ENCODE measurements around the gene FHIP2A.

GRCh38 chr10:114519184-114519772, 115.0 kb upstream of the AFAP1L2 start:
- PRO-cap, result no peak

- PRO-cap, result no peak
Measured at GRCh38 chr10:114519994-114520897, 115.9 kb upstream of the AFAP1L2 start.

DNA sequence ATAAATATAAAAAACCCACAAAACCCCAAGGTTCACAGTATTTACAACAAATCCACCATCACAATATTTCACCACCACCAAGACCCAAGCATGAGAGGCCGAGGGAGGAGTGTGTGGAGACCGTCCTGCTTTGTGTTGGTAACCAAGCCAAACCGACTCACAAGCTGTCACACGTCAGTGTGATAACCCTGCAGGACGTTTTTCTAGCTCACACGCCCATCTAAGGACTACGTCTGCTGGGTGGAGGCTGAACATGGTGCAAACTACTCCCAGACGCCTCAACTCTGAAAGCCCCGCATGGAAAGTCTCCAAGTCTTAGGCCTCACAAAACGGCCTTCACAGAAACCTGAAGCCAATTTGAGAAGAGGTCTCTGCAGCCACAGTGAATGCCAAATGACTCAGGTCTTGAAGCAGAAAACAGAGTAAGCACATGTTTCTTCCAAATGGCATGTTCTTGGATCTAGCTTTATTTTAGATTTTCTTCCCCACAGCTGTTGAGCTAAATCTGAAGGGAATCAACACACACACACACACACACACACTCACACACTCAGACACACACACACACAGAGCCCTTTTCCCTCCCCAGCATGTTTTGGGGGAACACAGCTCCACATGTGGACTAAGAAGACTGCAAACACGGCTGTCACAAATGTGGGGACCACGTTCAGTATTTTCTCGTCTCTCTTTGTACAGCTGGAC, 116.5 kb downstream of the ABLIM1 start:
- PRO-cap, result no peak

DNA sequence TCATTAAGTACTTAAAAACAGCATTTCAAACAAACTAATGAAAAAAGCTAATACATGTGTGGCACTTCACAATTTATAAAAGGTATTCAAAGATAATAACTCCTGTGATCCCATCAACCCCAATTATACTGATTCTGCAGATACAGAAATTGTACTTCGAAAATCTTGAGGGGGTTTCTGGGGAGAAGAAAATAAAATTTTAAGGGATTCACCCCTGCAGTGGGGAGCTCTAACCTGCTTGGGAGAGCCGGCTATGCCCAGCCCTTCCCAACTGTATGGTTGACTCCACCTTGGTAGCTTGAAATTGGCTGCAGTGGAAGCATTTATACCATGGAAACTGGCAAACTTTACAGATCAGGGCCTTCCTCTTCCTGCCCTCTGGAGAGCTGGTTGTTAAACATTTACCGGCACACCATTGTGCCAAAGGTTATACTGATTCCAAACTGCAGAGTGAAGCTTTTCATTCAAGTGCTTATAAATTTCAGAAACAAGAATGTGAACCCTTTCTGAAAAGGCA, 44.9 kb downstream of the ABLIM1 start:
- PRO-cap, result no peak

DNA sequence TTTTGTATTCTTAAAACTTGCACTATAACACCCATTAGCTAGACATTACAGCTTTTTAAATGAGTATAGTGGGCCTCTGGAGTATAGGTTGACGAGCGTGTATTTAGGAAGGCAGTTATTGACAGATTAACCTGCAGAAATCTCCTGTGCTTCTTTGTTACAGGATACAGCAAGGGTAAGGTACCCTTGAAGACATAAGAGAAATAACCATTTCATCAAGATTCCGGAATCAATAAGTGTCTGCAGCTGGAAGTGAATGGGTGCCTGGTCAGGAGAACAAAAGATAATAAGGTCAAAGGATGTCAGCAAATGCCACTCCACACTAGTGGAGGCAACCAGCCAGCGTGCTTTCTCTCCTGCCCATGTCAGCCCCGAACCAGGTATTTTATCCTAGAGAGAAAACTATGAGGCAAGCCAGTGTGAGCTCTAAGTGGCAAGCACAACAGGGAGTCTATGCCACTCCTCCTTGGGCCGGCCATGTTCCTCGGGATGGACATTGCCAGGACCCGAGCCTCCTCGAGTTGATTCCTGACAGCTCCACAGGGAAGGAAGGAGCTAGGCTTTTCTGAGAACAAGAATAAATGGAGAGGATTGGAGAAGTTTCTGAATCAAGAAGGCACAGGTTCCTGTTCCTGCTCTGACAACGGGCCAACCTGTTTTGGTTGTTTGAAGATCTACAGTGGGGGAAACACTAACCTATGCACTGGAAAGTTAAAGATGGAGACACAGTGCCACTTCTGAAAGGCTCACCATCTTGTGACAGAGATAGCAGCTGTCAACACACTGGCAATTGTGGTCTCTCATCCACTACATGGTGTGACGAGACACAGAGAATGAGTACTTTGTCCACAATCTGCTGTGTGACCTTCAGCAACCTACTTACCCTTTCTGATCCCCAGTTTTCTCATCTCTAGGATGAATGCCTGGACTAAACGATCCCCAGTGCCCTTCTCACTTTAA, 29.0 kb downstream of the ABLIM1 start:
- PRO-cap, result no peak

GRCh38 chr10:114639327-114639621, 18.8 kb downstream of the ABLIM1 start:
- PRO-cap, result no peak

GRCh38 chr10:114682086-114682602, 24.1 kb upstream of the ABLIM1 start:
- PRO-cap, result no peak

DNA sequence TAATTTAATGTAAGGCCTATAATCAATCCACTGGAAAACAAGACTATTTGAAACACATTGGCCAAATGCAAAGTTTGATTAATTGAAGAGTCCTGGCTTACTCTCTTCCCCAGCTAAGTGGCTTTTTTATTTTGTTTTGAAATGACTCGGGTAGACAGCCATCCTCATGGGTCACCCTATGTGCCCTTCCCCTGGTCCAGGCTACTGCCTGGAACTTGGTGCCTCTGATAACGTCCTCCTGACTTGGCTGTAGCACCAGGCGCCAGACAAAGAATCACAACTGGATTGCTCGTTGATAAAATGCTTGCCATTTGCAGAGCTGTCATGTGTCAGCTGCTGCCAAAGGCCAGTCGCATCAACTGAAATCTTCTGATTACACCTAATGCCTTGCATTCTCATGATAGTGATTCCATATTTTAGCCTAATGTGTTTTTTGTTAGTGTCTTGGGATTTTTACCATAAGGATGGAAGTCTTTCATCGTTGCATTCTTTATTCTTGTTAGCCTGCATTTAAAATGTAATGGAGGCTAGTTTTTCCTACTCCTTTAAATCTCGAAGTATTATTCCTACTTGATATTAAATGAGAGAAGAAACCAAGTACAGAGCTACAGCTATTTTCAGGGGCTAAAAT, 27.4 kb upstream of the ABLIM1 start:
- PRO-cap, result no peak

DNA sequence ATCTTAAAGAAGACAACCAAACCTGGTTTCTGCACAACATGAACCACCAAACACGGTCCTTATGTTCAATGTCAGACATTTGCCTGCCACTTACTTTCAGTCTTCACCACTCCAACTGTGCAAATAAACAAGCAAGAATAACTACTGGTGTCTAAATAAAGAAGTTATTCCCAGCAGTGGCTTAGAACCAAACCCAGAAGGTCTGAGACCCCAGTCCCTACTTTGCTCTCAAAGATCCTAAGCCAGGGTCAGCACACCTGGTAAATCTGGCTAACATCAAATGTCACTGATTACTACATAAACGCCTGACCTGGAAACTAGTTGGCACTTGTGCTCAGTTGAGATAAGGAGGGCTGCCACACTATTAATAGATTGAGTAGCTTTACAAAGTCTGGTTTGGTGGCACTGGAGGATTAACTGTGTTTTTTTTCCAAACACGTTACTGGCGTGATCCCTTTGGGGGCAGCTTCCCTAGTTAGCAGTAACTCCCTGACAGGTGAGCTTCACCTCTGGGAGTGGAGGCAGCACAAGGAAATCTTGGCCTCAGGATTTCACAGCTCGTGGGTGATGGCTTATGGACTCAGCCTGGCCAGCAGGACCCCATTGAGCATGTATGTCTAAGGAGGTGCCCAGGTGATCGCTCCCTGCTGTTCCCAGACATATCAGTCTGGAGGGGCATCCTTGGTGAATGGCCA, 62.8 kb upstream of the ABLIM1 start:
- PRO-cap, result no peak

DNA sequence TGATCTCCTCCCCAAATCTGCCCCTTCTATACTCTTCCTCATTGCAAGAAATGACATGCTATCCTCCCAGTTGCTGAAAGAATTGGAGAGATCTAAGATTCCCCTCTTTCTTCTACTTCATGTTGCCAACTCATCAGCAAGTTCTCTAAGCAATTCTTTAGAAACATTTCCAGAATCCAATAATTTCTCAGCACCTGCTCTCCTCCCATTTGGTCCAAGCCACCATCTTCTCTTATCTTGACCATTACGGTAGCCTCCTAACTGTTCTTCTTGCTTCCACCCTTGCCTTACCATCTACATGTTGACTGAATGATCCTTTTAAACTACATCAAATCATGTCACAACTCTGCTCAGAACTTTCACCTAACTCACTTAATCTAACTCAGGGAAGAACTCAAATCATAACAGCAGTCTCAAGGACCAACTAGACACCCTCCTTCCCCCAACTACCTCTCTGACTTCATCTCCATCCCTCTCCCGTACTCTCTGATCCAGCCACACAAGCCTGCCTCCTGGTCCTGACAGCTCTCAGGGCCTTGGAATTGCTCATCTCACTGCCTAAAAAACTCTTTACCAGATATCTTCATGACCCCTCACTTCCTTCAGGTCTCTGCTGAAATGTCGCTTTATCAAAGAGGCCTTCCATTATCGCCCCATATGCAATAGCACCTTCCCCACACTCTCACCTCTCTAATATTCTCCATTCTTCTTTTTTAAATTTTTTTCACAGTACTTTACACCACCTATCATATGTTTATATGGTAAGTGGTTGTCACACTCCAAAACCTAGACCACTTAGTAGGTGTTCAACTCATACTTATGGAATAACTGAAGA, 63.9 kb upstream of the FHIP2A start:
- PRO-cap, result no peak

DNA sequence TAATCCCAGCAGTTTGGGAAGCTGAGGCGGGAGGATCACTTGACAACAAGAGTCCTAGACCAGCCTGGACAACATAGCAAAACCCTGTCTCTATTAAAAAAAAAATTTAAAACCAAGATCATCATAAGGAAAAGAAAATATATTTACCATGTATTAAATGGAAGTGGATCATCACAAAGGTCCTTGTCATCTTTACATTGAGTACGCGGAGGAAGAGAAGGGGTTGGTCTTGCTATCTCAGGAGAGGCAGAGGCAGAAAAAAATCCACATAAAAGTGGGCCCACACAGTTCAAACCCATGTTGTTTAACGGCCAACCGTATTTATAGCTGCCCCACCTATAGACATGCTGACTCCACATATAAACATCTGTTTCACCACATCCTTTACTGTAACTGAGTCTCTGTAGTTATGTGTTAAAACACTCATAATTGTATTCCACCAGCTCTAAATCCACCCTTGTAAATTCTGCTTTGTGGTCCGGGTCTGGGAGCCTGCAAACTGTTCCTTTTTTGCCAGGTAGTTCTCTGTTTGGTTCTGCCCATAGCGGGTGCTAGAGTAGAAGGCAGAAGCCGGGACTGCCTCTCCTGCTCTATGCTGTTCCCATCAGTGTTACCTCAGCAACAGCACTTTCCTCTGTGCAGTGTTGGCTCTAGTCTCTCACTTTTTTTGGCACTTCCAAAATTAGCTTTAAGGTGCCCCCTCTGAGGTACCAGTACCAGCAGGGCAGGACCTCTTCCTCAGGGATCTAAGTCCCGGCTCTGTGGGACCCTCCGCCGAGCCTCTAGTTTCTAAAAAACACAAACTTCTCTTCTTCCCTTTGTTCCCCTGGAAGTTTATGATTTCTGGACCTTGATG, 20.2 kb upstream of the FHIP2A start:
- PRO-cap, result bidirectional peak, plus-strand start at position 469 of the sequence, minus-strand start at position 216 of the sequence; bidirectional peak, plus-strand start at position 520 of the sequence, minus-strand start at position 527 of the sequence

GRCh38 chr10:114821300-114822171, at the start of gene FHIP2A:
Gene FHIP2A, plus strand, starts transcription at chr10:114821780.
- PRO-cap, result bidirectional peak, plus-strand start at chr10:114821760, minus-strand start at chr10:114821596; bidirectional peak, plus-strand start at chr10:114821980, minus-strand start at chr10:114821984

GRCh38 chr10:114833063-114833600, 11.6 kb downstream of the FHIP2A start:
- PRO-cap, result no peak

DNA sequence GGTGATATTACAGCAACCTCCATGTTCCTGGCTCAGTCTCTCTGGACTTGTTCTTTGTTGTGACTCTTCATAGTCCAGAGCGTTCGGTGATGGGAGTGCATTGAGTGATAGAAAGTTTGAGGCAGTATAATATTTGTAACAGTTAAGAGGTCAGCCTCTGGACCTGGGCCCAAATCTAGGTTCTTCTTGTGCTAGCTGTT, 252.3 kb downstream of the GFRA1 start:
- PRO-cap, result no peak

- PRO-cap, result no peak
Measured at GRCh38 chr10:116071485-116072087, 201.4 kb downstream of the GFRA1 start.

- PRO-cap, result no peak
Measured at GRCh38 chr10:116167464-116167735, 105.6 kb downstream of the GFRA1 start.

DNA sequence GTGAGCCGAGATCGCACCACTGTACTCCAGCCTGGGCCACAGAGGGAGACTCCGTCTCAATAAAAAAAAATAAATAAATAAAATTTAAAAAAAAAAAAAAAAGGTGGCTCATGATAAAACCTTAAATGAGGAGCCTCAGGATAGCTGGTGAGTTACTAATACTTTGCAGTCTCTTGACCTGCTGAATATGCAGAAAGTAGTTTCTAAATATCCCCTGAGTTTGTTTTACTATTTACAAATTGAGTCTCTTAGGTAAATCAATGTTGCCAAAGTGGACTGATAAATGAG, 79.1 kb downstream of the GFRA1 start:
- PRO-cap, result no peak

DNA sequence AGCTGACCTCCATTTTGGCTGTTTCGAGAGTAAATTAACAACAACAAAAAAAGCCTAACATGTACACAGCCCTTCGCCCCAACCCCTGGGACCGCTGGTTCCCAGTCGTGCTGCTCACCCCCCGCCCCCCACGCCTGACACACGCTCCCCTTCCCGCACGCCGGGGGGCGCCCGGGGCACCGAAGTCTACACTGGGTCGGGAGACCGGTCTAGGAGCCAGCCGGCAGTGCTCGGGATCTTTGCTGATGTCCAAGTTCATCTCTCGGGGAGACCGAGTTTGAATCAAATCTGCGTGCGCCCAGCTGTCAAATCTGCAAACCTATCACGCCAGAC, 1.0 kb upstream of the GFRA1 start:
- PRO-cap, result no peak

GRCh38 chr10:116769846-116770173, 27.4 kb upstream of the HSPA12A start:
- PRO-cap, result no peak

DNA sequence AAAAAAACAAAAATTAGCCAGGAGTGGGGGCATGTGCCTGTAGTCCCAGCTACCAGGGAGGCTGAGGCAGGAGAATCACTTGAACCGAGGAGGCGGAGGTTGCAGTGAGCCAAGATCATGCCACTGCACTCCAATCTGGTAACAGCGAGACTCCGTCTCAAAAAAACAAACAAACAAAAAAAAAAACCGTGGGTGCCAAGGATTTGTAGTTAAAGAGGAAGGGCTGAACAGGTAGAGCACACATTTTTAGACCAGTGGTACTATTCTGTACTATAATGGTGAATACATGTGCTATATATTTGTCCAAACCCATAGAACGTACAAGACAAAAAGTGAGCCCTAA, 17.3 kb downstream of the SHTN1 start:
- PRO-cap, result no peak